ENCODE measurements around a stretch of chr17.

GRCh38 chr17:50918790-50919384 lies 52.7 kb upstream of the TOB1 start:
- RAMPAGE, long total RNA = no peak
- RRBS = no CpG with 5 or more reads among the region's 6 CpGs

DNA sequence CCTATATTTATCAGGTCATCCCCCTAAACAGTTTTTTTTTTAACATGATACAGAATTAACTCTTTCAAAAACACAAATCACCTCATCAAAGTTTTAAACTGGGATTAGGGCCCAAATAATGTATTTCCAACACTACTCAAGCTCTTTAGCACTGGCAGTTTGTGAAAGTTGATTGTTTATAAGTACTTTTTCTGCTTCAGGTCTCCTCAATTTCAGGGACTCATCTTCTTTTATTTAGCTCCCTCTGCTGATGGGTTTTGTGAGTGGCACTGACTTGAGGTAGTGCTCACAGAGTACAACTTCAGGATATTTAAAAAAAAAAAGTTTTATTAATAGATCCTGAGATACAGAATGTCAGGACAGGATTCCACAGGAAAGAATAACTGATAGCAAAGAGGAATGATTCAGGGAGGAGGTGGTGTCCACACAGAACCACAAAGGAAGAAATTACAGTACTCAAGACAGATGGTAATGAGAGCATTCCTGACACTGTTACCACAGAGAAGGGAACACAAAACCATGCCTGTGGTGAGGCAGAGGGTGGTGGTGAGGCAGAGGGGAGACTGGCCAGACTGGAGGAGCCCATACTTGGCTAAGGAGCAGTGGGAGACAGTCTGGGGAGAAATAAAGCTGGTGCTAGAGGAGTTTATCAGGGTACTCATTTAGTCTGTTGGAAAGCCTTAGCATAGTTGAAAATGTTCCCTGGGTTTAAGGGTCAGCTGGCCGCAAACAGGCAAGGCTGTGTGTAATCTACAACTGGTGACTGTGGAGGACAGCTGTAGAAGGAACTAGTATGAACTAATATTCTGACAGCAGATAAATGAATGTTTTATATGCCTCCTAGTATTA lies 63.7 kb downstream of the SPAG9 start:
- RAMPAGE, long total RNA = no peak
- RRBS = no CpG with 5 or more reads among the region's 1 CpG

- RAMPAGE, long total RNA = no peak
- RRBS = no CpG with 5 or more reads among the region's 7 CpGs
Observed at GRCh38 chr17:51080419-51080768, 40.3 kb downstream of the SPAG9 start.

DNA sequence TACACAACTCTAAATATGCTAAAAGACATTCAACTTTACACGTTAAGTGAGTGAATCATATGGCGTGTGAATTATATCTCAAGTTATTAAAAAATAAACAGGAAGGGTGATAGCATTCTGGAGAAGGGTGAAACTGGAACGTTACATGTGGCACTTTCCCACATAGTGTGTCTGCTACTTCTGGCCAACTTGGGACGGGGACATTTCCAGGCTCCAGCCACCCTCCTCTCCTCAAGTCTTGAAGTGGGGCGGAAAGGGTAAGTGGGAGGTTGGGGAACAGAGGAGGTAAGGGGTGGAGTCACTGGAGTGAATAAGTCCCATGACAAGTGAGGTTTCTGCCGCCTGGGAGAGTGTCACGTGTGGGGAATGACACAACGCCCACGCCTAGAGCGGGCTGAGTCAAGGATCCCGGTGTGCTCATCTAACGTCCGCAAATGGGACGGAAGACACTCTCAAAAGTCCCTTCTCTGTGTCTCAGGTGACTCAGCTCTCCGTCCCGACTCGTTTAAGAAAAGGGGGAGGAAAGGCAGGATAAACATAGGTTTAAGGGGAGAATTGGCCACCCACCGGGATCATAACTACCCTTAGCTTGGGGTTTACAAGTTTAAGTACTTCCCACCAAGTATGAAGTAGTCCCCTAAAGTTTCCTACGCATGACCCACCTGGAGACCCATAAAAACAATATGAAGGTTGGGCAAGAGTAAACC lies 1.1 kb upstream of the SPAG9 start:
- RAMPAGE, long total RNA = no peak
- RRBS = no CpG with 5 or more reads among the region's 19 CpGs

GRCh38 chr17:51164920-51166111 lies 895 bp upstream of the NME2 start:
- RAMPAGE, long total RNA = no peak
- RRBS = 0% methylated on average over 3 of the region's 36 CpGs

GRCh38 chr17:52157722-52158182 lies 762 bp downstream of the CA10 start:
- RAMPAGE, long total RNA = no peak
- RRBS = no CpG with 5 or more reads among the region's 36 CpGs

GRCh38 chr17:55284071-55285226 lies 19.7 kb downstream of the HLF start:
- RAMPAGE, long total RNA = no peak
- RRBS = no CpG with 5 or more reads among the region's 6 CpGs

GRCh38 chr17:55446125-55446475 lies 24.5 kb upstream of the MMD start:
- RAMPAGE, long total RNA = no peak

GRCh38 chr17:55577625-55578182 lies 145.0 kb downstream of the TMEM100 start:
- RAMPAGE, long total RNA = no peak
- RRBS = no CpG with 5 or more reads among the region's 17 CpGs

DNA sequence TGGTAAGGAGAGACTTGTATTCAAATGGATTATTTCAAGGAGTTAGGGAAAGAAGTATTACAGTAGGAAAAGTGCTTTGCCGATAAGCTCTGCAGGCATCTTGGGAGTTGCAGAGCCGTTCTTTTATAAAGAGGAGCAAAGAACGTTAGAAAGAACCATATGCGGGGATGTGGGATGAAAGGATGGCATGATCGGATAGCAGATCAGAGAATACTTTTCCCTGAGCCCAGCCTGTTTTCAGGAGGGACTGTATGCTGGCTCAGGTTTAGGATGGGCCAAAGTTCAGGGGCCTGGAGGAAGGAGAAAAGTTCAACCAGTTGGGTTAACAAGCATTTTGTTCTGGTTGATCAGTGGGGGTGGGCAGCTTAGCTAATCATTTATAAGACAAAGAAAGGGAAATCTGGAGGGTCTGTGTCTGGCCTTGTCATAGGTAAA lies 11.1 kb downstream of the PCTP start:
- RAMPAGE, long total RNA = no peak
- RRBS = no CpG with 5 or more reads among the region's 5 CpGs

DNA sequence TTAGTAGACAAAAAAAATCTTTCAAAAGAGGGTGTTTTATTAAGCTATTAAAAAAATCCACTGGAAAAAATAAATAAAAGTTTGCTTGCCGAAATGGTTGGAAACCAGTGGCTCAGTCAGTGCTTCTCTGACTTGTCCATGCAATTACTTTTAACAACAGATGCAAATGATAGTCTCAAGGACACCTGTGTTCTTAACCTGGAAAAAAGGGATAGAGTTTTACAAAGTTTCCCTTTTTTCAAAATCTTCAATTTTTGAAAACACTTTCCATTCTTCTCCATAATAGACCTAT lies 216.4 kb downstream of the ANKFN1 start:
- RAMPAGE, long total RNA = no peak
- RRBS = no CpG with 5 or more reads among the region's 1 CpG

DNA sequence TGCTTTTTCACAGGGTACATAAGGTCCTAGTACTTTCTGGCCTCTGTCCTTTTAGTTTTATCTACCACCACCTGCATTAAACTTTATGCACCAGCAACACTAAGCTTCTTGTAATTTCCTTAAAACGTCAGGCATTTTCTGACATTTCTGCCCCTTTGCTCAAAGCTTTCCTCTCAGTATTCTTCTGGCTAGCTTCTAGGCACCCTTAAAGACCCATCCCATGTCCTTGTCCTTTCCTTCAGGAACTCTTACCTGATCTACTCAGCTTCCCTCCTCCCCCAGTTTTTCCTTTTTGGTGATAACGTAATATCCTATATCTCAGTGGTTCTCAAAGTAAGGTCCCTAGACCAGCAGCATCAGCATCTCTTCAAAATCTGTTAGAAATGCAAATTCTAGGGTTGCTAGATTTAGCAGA lies 2.8 kb downstream of the DGKE start:
- RAMPAGE, long total RNA = no peak
- RRBS = no CpG with 5 or more reads among the region's 2 CpGs

GRCh38 chr17:56886271-56886790 lies 27.5 kb downstream of the TRIM25 start:
- RAMPAGE, long total RNA = no peak
- RRBS = no CpG with 5 or more reads among the region's 2 CpGs

GRCh38 chr17:56892270-56893101 lies 21.4 kb downstream of the TRIM25 start:
- RAMPAGE, long total RNA = no peak
- RRBS = no CpG with 5 or more reads among the region's 4 CpGs

GRCh38 chr17:56917924-56918123 lies 4.0 kb upstream of the TRIM25 start:
- RAMPAGE, long total RNA = no peak
- RRBS = no CpG with 5 or more reads among the region's 4 CpGs

GRCh38 chr17:57281918-57282647 lies 25.8 kb downstream of the MSI2 start:
- RAMPAGE, long total RNA = no peak
- RRBS = no CpG with 5 or more reads among the region's 5 CpGs

DNA sequence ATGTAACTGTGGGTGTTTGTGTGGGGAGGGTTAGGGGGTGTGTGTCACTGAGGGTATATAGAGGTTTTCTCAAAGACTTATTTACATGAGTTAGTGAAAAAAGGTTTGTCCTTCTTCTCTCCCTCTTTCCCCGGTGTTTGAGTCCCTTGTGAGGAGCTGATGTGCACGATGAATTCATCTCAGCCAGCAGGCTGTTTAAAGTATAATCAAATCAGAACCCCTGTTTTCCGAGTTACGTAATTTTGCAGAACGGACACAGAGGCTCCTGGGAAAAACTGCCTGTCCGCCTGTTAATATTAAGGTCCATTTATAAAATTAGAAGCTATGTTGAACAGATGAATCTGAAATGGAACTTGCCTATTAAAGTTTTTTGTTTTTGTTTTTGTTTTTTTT lies 73.2 kb downstream of the MSI2 start:
- RAMPAGE, long total RNA = no peak
- RRBS = no CpG with 5 or more reads among the region's 6 CpGs

DNA sequence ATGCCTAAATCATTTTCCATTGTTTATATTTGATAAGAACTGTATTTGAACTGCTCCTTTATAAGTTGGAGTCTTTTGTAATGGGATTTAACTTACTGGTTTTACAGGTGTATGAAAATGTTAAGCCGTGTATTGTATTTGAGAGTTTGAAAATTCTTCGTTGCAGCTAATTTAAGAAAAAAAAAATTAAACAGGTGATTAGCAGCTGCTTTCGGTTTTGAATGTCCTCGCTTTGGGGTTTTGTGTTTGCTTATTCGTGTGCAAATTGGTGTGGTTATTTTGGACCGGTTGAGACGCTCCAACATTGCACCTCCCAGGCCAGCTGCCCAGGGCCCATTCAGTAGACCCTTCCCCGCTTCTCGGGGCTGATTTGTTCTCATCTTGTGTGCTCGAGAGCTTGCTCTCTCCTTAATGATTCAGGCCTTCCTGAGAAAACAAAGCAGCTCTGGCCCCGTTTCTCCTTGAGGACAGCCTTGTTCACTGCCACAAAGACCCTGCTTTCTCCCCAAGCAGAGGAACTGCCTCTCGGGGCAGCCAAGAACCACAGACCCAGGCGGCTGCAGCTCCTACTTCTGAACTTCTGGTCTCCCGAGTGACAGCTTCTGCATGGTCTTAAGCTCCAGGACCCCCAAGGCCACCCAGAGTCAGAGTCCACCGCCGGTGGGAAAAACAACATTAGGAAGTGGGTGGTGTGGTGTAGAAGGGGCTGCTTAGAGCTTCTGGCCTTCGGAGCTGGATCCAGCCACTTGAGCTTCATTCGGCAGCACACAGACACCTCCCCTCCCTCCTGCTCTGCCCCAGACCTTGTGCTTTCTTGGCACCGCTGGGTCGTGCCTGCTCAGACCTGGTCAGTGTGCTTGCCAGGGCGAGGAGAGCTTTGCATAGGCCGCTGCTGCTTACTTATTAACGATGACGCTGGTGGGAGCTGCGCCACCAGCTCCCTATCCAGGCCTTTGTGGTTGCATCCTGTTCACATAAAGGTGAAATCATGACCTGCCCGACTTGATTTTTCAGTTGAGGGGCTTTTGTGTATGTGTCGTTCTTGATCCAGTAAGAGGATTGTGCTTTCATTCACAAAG lies 100.7 kb downstream of the MSI2 start:
- RAMPAGE, long total RNA = no peak
- RRBS = no CpG with 5 or more reads among the region's 27 CpGs

DNA sequence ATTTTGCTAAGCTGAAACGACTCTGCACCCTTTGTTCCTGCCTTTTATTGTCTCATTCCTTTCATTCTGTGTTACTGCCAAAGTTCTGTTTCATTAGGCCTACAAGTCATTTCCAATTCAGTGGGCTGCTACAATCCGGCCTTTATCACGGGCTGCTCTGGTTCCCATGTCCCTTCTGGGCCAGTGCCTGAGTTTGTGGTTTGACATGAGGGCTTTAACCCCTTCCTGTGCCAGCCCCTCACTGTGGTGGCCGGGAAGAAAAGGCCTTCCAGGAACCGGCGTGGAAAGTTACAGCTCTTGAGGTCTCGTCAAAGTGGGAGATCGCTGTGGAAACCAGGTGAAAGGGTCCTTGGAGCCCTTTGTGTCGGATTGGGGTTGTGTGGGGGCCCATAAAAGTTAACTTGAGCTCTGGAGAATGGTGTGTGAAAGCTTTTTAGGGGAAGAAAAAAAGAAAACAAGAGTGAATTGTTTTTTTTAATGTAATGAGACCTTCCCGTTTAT lies 150.4 kb downstream of the MSI2 start:
- RAMPAGE, long total RNA = no peak
- RRBS = no CpG with 5 or more reads among the region's 10 CpGs

DNA sequence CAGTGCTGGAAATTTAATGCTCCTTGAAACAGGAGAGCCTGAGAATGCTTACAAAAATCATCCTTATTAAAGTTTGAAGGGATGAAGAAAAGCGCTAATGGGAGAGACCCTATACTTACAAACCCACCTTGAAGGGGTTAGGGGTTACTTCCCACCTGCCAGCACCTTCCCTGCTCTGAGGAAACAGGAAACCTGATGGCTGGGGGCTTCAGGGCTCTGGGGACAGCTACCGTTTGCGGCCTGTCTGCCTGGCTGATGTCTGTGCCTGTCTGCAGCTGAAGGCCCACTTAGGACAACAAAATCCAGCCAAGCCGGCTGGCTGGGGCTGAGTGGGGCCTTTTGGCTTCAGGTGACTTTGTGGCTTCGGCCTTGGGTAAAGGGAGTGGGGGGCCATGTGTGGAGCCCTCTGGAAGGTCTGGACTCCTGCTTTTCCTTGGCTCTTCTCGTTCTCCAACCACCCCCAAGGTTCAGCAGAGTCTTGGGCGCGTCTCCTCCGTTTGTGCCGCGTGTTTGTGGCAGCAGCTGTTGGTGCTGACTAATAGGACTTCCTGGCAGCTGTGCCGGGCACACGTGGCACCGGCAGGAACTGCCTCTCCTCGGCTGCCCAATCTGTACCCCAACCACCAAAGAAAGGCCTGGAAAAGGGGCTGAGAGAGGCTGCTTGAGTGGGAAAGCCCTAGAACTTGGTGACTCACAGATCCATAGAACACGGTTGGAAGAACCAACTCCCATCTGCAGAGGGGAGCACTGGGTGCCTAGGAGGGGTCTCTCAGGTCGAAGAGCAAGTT lies 186.7 kb downstream of the MSI2 start:
- RAMPAGE, long total RNA = no peak
- RRBS = no CpG with 5 or more reads among the region's 17 CpGs